Duodenum (tissue), 1 donor: Measurements from ENCODE around the genes GOLGA6A, CCDC33 and SCAMP2.

GRCh38 chr15:73930270-73930673, 4.0 kb downstream of the LOXL1 start:
- PRO-cap: no peak

- PRO-cap: no peak
Measured at GRCh38 chr15:74082269-74082746, at the start of gene GOLGA6A. TSS of gene GOLGA6A (minus strand) at chr15:74082550.

DNA sequence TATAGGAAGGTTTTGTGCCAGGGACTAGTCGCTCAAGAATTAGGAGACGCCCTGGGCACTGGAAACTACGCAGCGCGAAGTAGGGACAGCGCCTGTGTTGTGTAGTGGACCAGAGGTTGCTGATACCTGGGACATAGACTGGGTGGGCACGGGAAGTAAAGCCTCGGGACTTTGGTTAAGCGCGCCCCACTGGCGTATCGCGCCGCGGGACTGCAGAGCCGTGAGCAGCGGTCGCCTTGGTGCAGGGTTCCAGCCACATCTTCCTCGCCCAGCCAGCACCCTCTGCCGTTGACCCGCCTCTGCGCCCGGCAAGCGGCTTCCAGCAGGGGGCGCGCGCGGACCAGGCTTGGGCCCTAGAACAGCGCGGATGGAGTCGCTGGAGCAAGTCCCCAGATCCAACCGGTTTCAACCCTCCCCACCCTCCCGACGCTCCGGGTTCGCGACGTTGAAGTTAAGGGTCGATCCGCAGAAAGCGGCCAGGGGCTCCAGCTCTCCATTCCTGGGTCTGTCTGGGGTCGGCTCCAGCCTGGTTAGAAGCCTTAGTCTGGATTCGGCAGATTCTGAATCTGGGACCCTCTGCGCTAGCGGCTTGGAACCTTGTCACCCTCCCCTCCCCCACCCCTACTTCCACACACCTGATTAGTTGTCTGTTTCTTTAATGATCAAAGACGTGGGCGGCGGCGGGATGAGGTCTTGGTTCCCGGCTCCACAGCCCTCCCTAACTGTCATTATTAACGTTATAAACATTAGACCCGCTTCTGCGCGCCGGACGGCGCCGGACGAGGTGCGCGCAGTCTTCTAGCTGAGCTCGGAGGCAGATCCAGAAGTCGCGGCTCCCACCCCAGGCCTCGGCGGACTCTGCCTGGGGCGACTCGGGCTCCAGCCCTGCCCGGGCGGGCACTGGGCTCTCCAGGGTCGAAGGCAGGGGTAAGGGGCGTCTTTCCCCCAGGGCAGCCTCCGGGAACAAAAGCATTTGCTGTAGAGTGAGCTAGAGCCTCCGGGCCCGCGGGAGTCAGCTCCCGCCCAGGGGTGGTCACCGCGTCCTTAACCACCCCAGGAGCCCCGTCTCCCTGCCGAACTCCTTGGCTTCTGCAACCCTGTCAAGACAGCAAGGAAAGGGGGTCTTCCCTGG, 2.6 kb upstream of the ISLR2 start:
- PRO-cap: unidirectional peak, plus-strand start at position 763 of the sequence

GRCh38 chr15:74203820-74204556, 1.4 kb upstream of the STRA6 start:
- PRO-cap: no peak

DNA sequence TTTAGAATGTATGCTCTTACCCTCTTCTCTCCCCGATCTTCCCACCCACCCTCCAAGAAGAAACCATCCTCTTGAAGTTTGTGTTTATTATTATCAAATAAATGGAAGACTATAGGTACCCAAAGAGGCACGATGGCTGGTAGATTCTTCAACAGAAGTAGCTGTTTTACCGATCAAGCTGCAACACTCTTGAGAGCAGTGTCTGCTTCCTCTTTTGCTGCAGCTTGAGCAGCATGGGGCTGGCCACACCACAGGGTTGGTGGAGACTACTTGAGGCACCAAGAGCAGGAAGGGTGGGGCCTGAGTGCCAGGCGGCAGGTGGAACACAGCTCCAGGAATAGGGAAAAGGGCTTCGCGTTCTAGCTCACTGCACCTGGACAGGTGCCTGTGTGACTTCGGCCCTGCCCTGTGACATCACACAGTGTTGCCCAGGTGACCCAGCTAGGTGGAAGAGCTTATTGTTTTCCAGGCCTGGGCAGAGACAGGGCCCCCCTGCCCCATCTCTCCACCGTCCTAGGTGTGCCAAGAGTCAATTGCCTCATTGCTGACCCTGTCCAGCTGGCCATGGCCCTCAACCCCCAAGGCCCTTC, at the start of gene CCDC33:
TSS of gene CCDC33 (plus strand) at position 458 of the 590 bp plus-strand sequence.
- PRO-cap: unidirectional peak, plus-strand start at position 458 of the sequence

GRCh38 chr15:74378736-74379268, 11.4 kb upstream of the CYP11A1 start:
- PRO-cap: no peak

DNA sequence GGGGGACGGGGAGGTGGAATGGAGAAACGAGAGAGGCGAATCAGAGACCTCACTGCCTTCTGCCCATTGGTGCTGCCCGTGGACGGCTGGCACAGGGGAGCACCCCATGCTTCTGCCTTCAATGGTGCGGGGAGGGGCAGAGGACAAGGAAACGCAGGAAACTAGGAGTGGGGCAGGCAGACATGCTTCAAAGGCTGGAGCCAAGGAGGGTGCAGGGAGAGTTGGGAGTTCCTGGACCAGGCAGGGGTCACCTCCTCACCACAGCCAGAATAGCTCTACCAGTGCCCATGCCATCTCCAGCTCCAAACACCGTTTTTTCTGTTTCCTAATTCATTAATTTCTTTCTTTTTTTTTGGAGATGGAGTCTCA, 20.4 kb upstream of the UBL7 start:
- PRO-cap: unidirectional peak, minus-strand start at position 310 of the sequence

- PRO-cap: no peak
Measured at GRCh38 chr15:74621030-74621531, 5.4 kb downstream of the CLK3 start.

DNA sequence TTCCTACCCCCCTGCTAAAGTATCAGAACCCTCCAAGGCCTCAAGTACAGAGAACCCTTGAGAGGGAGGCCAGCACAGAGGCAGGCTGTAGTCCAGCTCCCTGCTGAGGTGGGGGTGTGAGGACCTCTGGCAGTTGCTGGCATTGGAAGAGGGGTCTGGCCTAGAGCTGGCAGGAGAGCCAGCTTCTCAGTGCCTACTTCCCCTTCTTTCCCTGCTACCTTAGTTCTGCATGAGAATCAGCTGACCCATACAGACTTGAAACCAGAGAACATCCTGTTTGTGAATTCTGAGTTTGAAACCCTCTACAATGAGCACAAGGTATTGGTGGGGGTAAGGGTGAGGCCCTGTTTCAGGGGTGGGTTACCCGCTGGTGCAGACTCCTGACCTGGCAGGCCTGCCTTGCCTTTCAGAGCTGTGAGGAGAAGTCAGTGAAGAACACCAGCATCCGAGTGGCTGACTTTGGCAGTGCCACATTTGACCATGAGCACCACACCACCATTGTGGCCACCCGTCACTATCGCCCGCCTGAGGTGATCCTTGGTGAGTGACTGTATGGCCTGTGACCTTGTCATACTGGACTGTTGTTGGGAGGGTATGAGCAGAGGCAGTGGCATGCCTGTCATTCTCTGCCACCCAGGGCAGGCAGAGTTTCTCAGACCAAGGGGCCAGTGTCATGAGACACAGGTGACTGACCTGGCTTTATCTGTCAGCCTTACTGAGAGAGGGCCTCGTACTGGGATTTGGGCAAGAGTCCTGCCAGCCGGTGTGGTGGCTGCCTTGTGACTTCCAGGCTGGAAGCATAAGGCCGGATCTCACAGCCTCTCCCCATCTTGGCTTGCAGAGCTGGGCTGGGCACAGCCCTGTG, 11.7 kb downstream of the CLK3 start:
- PRO-cap: no peak

- PRO-cap: no peak
Measured at GRCh38 chr15:74779852-74780382, 2.0 kb upstream of the CSK start.

DNA sequence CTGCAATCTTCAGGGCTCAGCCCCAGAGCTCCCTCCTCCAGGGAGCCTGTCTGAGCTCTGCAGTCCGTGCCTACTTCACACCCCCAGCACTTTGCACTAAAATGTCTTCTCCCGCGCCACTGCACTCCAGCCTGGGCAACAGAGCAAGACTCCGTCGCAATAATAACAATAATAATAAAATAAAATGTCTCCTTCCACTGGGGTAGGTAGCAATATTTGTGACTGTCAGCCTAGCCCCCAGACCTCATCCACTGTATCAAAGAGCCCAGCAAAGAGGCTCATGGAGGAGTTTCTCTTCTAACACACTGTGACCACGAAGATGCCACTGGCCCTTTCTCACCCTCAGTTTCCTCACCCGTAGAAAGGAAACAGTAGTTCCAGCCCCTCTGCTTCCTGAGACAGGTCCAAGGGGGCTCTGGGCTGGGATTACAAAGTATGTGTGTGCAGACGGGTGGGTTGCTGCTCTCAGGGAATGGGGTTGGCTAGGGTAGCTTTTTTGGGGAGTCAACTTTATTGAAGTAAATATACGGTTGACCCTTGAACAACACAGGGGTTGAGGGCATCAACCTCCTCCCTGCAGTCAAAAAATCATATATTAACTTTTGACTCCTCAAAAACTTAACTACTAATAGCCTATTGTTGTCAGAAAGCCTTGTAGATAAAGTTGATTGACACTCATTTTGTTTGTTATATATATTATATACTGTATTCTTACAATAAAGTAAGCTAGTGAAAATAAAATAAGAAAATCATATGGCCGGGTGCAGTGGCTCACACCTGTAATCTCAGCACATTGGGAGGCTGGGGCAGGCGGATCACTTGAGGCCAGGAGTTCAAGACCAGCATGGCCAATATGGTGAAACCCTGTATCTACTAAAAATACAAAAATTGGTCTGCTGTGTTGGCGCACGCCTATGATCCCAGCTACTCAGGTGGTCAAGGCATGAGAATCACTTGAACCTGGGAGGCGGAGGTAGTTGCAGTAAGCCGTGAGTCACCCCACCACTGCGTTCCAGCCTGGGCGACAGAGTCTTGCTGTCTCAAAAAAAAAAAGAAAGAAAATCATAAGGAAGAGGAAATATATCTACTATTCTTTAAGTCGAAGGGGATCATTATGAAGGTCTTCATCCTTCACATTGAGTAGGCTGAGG, 13.7 kb downstream of the CSK start:
- PRO-cap: no peak

- PRO-cap: no peak
Measured at GRCh38 chr15:74799544-74800063, 13.0 kb upstream of the LMAN1L start.

DNA sequence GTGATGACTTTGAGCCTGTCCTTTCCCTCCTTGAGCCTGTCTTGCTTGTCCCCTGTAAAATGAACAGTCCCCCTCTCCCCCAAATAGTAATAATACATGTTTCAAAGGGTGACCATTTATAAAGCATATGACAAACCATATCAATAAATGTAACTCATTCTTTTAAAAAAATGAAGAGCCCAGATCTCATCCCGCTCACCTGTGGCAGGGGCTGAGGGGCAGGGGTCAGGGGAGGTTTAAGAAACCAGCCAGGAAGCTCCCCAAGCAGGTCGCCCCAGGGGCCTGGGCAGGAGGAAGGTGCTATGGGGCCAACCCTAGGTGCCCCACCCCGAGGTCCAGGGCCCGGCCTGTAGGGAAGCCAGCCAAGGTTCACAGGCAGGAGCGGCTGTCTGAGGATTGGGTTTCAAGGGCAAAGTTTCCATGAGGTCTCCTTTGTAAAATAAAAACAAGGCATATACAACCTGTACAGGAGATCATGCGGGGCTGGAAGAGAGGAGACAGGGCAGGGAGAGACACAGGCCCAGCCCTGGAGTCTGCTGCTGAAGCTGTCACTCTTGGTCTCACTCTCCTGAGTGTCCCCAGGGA, 5.3 kb downstream of the CPLX3 start:
- PRO-cap: unidirectional peak, plus-strand start at position 486 of the sequence

DNA sequence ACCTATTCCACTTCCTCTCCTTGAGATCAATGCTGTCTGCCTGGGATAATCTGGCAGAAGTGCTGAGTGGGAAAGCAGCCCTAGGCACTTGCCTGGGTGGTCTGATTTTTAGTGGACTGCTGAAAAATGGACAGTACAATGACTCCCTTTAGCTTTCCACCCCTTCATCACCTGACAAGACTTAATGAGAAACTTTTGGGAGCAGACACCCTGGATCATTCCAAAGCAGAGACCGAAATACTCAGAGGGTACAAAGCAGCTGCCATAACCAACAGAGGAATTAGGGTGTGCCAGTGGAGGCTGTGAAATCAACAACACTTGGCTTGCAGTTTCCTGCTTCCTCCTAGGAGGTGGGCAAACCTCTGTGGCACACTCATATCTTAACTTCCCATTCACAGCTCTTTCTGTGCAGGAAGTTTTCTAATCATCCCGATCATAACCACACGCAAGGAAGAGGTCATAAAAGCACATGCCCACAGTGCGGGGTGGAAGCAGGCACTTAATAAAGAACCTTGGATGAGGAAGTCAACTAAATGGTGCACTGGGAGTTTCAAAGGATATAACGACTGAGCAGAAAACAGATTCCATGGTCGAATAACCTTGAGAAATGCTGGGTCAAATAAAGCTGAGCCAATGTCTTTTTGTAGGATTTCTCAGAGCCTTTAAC, 5.2 kb downstream of the SCAMP2 start:
- PRO-cap: no peak

DNA sequence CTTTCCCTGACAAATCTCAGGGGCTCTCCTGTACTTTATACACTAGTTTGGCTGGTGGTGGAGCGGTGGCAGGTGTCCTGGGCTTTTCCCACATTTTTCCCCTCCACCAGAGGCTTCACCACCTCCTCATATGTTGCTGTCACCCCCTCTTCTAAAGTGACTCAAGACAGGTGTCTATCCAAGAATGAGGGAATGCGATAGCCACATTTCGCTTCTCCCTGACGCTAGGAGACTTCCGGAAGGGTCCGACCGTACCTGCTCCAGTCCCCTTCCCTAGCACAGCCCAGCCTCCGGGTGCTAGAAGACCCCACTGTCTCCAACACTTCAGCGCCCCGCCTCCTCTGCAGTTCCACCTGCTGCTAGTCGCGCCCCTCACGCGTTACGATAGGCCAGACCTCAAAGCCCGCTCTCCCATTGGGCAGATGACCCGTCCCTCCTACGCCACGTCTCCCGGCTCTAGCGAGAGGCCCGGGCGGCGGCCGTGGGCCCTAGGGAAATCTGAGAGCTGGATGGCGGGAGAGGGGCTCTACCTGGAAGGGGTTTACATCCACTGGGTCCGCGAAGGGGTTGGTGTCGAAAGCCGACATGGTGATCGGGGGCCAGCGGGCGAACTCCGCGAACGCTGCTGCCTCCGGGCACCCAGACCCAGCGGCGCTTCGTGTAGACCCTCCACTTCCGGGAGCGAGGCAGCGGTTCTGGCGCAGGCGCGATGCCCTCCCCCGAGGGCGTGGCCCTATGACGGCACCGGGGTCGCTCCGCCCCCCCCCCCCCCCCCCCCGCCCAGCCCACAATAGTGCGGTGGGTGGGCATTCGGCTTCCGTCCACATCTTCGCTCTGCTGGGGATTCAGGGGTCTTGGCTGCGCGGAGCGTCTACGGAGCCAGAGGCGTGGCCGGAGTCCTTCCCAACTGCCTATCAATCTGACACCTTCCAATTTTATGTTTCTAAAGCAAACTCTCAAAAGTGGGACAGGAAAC, at the start of gene SCAMP2:
TSS of gene SCAMP2 (minus strand) at position 697 of the 976 bp plus-strand sequence.
- PRO-cap: bidirectional peak, plus-strand start at position 462 of the sequence, minus-strand start at position 343 of the sequence; unidirectional peak, minus-strand start at position 683 of the sequence

DNA sequence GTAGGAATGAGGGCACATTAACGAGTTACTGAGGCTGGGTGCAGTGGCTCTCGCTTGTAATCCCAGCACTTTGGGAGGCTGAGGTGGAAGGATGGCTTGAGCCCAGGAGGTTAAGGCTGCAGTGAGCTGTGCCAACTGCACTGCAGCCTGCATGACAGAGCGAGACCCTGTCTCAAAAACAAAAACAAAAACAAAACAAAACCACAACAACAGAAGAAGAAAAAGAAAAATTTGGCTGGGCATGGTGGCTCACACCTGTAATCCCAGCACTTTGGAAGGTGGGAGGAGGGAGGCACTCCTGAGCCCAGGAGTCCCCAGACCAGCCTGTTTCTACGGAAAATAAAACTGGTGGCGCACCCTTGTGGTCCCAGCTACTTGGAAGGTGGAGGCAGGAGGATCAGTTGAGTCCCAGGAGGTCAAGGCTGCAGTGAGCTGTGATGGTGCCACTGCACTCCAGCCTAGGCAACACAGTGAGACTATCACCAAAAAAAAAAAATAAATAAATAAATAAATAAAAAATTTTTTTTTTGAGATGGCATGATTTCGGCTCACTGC, 2.7 kb downstream of the COX5A start:
- PRO-cap: no peak

DNA sequence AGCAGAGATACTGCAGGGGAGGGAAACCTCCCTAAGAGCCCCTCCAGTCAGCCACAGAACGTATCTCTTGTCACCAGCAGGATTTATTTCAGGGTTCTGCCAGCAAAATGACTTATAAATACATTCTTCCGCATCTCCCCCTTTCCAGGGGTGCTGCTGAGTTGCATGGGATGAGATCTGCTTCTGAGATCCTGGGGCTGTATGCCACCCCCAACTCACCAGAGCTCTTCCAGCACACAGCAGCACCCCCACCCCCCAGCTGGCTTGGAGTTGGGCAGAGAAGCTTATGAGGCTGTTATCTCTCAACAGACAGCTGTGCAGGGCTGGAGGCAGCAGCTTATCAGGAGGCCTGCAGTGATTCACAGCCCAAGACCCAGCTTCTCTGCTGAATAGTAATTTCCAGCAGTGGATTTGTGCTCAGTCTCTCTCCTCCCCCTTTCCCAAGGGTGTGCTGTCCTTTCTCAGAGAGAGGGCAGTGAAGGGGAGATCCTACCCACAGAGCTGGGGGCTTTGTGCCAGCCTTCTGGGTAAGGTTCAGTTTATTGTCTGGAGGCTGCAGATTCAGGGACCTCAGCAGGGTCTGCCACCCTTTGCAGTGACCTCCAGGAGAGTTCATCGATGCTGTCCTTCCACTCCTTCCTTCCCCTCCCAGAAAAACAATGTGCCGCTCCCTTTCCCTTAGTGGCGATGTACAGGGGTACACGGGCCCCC, 2.1 kb downstream of the RPP25 start:
- PRO-cap: no peak

- PRO-cap: bidirectional peak, plus-strand start at chr15:75069745, minus-strand start at chr15:75069633
Measured at GRCh38 chr15:75069340-75070061, 46.1 kb downstream of the PPCDC start.

- PRO-cap: no peak
Measured at GRCh38 chr15:75094958-75095690, 71.7 kb downstream of the PPCDC start.

- PRO-cap: no peak
Measured at GRCh38 chr15:75138002-75138786, 63.5 kb upstream of the C15orf39 start.